Skin of body (tissue), 2 donors: ENCODE data around the genes KLK1, KLK7, SIGLECL1, IGLON5, LIM2 and ZNF350.

DNA sequence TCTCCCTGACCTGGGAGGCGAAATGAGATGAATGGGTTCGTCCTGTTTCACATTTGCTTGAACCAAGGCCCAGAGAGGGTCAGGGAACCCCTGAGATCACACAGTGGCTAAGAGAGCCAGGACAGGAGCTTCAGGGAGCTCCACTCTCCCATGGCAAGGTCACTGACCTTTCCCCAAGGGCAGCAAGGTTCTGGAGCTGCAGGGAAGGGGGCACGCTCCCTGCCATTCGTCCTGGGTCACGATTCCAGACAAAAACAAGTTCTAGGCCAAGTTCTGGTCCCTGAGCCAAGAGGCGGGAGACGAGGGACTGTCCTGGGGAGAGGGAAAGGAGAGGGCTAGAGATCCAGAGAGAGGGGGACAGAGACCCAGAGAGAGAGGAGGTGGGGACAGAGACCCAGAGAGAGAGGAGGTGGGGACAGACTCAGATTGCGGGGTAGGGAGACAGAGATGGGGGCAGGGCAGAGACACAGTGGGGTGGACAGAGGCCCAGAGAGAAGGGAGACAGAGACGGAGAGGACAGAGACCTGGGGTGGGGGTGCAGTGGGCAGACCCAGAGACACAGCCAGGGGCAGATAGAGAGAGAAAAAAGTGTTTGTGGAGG lies 508 bp downstream of the ASPDH start:
- RAMPAGE, long total RNA = no peak

DNA sequence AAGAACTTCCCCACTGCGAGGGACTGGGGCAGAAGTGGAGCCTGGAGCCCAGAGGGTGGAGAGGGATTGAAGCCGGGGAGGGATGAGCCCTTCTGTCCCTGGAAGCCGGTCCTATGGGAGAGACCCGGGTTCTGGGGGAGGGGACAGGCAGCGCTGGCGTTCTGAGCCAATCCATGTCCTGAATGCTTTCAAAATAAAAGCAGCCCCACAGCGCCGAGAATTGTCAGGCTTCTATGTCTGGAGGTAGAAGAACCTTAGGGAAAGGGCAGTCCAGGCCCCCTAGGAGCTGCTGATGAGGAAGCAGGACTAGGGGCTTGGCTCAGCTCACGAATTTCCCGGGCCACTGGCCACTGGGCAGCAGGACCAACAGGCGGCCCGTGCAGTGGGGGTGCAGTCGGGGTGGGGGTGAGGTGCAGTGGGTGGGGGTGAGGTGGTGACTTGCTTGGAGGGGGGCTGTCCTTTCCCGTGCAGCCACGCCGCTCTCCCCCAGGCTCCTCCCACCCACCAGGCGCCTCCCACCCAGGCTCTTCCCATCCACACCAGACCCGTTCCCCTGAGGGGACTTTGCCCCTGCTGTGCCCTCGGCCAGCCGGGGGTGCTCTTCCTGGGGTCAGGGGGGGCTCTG lies 12.3 kb downstream of the LRRC4B start:
- RAMPAGE, long total RNA = no peak

DNA sequence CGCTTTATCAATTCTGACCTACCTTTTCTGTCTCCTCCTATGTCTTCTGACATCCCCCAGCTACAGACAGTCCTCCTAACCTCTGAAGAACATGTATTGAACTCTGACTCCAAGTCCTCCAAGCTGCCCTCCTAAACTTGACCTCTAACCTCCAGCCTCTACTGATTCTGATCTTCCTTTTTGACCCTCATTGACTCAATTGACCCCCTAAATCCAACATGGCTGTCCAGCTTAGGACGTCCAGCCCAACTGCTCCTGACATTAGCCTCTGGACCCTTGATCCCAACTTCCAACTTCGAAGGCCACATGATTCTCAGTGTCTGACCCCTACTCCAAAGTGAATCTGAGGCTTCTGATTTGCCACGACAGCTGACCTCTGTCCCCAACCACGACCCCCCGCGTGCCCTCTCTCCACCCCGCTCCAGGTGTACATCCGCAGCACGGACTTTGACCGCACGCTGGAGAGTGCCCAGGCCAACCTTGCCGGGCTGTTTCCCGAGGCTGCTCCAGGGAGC lies 1.1 kb downstream of the ACP4 start:
- RAMPAGE, long total RNA = no peak

DNA sequence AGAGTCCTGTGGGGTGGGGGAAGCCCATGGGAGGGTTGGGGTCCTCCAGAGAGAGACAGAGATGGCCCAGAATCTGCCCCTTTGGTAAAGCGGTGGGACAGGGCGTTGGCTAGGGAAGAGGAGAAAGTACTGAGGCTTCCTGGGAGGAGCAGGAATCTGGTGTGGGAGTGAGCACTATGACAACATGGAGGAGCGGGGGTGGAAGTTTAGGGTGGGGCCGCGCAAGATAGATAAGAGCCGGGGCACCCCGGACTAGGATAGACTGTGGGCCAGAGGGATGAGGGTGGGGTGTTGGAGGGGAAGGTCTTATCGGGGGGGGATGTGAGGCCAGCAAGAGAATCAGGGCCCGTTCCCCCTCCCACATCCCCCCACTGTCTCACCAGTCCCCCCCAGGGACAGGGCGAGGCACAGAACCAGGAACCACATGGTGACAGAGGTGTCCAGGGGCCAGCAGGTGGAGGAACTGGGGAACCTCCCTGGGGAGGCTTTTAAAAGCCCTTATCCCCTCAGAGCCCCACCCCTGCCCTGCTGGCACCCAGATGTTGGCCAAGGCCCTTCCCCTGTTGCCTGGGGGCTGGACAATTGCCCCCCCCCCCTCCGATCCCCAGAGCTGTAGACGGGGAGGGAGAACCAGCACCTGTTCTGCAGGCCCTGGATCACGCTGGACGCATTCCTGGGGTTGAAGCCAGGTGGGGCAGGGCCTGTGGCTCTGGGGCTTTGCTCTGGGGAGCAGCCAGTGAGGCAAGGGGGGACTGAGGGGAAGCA lies at the start of gene KLK1:
Gene KLK1 (minus strand): TSS at position 465 of the 765 bp plus-strand sequence.
- RAMPAGE, long total RNA = no peak

DNA sequence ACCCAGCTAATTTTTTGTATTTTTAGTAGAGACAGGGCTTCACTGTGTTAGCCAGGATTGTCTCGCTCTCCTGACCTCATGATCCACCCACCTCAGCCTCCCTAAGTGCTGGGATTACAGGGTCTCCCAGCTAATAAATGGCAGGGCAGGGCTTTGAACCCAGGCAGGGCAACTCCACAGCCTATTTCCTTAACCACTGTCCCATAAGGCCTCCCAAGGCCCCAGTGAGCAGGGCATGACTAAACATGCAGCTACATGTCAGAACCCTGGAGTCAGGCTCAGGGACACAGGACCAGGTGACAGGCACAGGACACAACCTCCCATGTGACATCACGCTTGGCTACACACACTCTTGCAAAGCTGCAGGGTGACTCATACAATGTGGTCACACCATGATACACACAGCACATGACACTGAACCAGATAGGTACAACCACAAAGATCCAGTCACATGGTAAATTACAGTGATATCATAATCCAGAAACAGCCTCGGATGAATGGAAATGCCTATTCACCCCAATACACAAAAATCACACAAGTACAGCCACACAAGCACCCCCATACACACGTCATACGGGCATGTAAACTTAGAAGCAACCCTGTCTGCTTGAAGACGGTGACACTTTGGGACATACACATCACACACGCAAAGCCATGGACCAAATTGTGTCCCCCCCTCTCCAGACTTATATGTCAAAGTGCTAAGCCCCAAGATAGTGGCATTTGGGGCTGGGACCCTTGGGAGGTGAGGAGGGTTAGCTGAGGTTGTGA lies 14.6 kb downstream of the KLK4 start:
- RAMPAGE, long total RNA = no peak

DNA sequence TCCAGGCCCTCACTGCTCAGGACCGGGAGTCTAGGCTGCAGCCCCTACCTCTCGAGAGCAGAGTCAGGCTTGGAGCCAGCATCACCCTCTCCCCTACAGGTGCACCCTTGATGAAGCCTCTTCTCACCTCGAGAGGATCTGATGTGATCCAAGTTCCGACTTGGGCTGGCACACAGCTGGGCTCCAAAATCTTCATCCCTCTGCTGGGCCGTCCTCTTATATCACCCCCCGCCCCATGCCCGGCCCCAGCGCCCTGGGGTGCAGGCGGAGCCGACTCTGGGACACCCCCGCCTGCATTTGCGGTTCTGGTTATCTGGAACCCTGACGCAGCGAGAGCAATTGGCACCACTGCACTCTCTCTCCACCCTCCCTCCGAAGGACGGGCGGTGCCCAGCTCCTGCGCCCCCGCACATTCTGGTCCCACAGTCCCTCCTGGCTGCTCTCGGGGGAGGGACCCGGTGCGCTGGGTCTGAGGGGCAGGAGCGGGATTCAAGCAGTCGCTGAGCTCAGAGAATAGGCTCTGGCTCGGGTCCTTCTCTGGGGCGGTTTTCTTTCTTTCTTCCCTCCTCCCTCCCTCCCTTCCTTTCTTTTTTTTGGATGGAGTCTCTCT lies at the start of gene KLK7:
Gene KLK7 (minus strand): TSS at position 194 of the 610 bp plus-strand sequence.
- RAMPAGE, long total RNA = no peak

DNA sequence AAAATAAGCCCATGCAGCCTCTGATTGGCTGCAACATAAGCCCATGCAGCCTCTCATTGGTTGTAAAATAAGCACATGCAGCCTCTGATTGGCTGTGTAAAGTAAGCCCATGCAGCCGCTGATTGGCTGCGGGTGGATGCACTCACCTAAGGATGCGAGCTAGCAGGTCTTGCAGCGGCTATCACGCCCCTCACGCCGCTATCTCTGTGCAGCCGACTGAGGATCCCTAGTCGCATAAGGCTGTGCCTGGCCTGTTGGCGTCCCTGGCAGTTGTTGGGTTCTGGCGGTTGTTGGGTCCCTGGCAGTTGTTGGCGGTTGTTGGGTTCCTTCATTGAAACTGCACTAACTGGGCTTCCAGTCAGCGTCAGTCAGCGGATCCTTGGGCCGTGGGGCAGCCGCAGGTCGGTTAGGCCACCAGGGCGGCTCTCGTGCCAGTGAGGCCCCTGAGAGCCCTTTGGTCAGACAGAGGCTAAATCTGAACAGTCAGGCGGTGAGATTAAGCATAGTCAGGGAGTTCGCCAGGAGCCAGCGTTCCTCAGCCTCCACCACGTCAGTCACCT lies at the start of gene SIGLECL1:
Gene SIGLECL1 (plus strand): TSS at position 139 of the 560 bp plus-strand sequence.
- RAMPAGE, long total RNA = no peak

DNA sequence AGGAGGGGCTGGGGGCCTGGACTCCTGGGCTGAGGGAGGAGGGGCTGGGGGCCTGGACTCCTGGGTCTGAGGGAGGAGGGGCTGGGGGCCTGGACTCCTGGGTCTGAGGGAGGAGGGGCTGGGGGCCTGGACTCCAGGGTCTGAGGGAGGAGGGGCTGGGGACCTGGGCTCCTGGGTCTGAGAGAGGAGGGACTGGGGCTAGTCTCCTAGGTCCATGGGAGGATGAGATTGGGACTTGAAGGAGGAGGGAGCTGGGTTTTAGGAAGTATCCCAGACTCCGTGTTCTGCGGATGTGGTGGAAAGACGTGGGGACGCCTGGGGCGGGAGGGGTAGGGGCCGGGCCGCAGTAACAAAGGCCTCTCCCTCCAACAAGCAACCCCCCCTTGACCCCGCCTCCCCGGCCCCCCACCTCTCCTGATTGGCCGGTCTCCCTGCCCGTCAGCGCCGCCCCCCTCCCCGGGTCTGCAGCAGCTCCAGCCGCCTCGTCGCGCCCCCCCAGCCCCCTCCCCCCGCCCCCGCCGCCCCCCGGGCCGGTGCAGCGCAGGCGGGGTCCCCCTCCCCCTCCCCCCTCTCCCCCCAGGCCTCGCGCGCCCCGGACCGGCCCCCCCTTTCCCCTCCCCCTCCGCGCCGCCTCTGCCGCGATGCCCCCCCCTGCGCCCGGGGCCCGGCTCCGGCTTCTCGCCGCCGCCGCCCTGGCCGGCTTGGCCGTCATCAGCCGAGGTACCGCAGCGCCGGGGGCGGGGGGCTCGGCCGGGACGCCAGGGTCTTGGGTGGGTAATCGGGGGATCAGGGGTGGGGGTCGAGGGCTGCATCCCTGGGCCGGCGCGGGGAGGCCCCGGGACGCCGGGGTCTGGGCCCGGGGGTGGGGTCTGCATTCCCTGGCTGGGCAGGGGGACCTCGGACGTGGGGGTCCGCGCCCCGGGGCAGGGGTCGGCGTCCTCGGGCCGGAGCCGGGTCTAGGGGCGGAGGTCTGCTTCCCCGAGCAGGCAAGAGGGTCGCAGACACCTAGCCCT lies at the start of gene IGLON5:
Gene IGLON5 (plus strand): TSS at position 438 of the 1,013 bp plus-strand sequence.
- RAMPAGE, long total RNA = no peak

GRCh38 chr19:51339489-51340700 lies 2.0 kb downstream of the VSIG10L start:
- RAMPAGE, long total RNA = no peak

DNA sequence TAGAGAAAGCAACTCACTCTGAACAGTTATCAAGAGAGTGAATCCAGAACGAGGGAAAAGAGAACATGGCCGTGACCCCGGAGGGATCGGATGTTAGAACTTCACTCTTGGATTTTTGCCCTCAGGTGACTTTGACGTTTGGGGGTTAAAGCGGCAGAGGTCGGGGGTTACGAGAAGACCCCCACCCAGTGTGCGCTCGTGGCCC lies 274 bp downstream of the ETFB start:
- RAMPAGE, long total RNA = no peak

DNA sequence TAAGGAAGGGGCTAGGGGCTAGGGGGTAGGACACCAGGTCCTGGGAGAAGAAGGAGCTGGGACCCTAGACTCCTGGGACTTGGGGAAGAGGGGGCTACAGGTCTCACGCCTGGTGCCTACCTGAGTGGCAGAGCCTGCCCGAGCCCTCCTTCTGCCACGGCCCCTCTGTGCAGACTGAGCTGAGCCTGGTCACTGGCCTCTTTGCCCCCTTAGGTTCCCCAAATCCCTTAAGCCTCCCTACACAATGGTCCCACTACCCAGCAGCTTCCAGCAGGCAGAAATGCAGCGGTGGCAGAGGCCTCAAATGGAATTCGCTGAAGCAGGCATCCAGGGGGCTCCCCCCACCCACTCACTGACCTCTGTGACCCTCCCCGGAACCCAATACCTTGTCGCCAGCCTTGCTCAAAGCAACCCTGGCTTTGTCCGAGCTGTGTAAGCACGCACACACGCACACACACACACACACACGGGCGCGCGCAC lies at the start of gene LIM2:
Gene LIM2 (minus strand): TSS at position 176 of the 480 bp plus-strand sequence.
- RAMPAGE, long total RNA = no peak

DNA sequence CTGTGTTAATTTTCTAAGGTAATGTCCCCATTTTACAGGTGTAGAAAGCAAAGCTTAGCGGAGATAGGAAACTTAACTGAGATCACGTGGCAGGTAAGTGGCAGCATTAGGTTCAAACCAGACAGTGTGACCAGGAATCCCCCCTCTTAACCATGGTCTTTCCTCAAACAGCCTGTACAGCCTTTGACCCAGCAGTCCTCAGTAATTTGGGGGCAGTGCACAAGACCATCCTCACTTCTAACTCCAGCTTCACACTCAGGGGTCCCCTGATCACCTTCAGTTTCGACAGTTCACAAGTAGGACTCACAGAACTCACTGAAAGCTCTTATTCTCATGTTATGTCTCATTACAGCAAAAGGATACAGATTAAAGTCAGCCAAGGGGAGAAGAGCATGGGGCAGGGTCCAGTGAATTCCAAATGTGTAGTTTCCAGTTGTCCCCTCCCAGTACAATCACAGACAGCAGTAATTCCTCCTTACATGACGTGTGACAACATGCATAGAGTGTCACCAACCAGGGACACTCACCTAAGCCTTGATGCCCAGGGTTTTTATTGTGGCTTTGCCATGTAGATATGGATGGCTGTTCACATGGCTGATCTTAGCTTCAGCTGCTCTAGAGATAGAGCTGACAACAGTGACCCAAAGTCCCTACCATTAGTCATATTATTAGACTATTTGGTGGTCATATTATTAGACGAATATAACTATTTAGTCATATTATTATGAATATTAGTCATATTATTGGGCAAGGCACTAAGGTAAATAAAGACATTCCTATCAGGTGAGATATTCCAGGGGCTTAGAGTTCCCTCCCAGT lies 16.5 kb upstream of the SIGLEC8 start:
- RAMPAGE, long total RNA = no peak

- RAMPAGE, long total RNA = no peak
Measured at GRCh38 chr19:51507794-51508243, 6.2 kb upstream of the SIGLEC12 start.

- RAMPAGE, long total RNA = no peak
Measured at GRCh38 chr19:51651216-51651532, 4.5 kb upstream of the SIGLEC14 start.

DNA sequence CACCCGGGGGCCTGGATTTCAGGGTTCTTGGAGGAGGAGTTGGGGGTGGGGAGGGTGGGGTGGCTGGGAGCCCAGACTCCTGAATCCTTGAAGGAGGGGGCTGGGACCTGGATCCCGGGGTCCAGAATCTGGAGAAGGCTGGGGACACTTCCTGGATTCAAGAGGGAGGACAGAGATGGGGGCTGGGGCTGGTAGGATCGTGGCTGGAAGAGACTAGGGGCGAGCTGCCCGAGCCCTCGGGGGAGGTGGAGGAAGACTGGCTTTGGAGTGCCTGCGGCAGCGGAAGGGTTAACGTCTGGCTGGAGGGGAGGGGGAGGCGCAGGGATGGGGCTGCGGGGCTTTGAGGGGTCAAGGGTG lies 3.5 kb upstream of the SPACA6 start:
- RAMPAGE, long total RNA = no peak

DNA sequence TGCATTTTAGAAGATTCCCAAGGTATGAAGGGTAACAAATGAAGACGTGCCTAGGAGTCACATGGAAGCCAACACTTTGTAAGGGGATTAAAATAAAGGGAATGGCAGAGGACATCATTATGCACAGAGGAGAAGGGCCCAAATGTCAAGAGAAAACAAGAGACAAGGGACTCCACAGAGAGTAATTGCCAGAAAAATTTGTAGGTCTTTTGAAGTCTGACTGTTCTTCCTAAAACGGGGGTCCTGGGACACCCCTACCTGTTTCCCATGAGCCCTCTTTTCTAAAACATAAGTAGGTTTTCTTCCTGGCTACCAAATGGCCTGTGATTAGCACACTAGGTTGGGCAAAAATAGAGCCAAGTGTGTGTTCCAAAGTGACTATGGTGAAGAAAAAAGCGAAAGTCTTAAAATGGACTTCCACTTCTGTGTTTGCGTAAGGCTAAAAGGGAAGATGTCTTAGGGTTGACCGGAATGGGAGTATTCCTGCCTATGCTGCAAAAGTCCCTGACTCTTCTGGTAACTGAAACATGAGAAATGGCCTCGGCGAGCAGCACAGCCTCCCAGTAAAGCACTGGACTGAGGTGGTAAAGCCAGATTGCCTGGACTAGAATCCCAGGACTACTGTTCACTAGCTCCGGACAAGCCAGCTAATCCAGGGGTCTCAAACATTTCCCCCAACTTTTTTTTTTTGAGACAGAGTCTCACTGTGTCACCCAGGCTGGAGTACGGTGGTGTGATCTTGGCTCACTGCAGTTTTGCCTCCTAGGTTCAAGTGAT lies 2.4 kb upstream of the FPR1 start:
- RAMPAGE, long total RNA = no peak

- RAMPAGE, long total RNA = no peak
Measured at GRCh38 chr19:51986090-51987221, at the start of gene ZNF350. ZNF350 (minus strand) TSS chr19:51986840.

GRCh38 chr19:51988953-51989311 lies 2.3 kb upstream of the ZNF350 start:
- RAMPAGE, long total RNA = no peak

GRCh38 chr19:52075893-52076421 lies 19.6 kb downstream of the ZNF841 start:
- RAMPAGE, long total RNA = no peak

DNA sequence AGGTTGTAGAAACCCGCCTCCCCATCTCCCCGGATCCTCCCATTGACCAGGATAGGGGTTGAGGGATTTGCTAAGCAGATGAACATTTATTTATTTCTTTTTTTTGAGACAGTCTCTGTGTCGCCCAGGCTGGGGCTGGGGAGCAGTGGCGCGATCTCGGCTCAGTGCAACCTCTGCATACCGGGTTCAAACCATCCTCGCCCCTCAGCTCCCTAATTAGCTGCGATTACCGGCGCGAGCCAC lies 840 bp downstream of the PPP2R1A start:
- RAMPAGE, long total RNA = no peak